Jejunum (tissue), 1 donor: ENCODE data around the genes CTAG1B, MPP1, F8A1, SPRY3 and VAMP7.

DNA sequence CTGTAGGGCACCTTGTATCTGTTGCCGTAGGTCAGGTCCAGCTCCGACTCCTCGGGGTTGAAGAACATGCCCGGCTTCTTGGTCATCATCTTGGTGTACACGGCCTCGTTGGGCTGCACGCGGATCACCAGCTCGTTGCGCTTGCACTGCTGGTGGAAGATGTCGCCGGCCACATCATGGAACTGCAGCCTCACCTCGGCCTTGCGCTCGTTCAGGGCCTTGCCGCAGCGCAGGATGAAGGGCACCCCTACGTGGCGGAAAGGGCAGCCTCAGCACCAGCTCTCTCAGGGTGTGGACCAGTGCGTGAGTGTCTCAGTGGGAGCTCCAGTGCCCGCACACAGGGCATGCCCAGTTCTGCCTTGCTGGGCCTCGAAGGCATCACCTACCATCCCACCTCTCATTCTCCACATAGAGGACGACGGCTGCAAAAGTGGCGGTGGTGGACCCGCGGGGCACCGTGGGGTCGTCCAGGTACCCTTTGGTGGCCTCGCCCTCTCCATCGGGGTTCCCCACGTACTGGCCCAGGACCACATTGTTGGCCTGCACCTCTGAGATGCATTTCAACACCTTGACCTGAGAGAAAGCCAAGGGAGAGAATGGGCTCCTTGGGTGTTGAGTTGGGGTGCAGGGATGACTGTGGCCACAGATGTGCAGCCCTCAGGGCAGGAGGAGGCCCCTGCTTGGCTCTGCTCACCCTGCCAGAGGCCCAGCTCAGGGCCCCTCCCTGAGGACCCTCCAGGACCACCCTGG lies 13.9 kb downstream of the G6PD start:
- PRO-cap, result no peak

GRCh38 chrX:154619126-154619591 lies at the start of gene CTAG1B:
Gene CTAG1B (minus strand): TSS chrX:154619282.
- PRO-cap, result no peak

DNA sequence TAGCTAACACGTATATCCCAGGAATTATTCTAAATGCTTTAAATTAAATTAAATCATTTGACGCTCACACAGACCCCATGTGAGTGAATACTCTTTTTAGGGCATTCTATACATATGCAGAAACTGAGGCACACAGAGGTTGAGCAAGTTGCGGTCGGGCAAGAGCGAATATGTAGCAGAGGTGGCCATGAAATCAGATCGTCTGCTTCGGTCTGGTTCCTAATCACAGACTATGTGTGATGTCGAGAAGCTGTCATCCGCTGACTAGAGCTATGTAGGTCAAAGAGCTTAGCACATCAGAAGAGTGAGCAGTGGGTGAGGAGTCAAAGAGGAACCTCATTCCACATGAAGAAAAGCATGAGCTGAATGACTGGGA lies 19.1 kb downstream of the GAB3 start:
- PRO-cap, result no peak

GRCh38 chrX:154749863-154750908 lies 691 bp downstream of the GAB3 start:
- PRO-cap, result unidirectional peak, plus-strand start at chrX:154749987; unidirectional peak, plus-strand start at chrX:154750464; bidirectional peak, plus-strand start at chrX:154750832, minus-strand start at chrX:154750740

DNA sequence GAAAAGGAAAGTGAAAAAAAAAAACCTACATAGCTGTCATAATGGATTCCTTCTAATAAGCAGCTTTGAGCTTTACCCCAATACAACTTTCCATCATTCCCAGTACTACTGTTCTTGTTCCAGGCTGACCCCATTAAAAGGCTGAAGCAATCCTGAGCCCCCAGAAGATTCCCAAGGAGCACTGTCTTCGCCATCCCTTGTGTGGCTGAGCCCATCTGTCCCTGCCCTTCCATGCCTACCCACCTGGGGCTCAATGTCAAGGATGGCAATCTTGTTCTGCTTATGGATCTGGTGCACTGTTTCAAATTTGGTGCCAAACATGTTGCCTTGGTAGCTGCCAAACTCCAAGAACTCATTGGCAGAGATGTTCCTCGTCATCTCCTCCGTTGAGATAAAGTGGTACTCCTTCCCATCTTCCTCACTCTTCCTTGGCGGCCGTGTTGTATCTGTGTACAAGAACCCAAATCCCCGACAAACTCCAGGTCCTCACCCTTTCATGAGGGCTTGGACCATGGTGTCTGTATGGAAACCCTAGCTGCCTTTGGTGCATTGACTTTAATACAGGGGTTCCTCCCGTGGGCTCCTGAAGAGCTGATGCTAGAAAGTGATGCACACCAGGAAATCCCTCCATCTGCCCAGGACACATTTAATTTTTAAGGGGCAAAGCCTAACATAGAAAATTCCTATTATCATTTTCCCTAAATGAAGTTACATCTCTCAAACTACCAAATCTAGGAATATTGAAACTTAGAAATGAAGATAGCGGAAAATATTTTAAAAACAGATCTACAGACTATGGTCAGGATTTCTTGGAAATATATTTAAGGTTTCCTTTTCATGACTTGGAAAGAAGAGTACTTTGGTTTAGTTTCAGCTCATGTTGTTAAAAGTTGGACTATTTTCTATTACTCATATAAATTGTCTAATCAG lies 19.0 kb downstream of the DKC1 start:
- PRO-cap, result no peak

DNA sequence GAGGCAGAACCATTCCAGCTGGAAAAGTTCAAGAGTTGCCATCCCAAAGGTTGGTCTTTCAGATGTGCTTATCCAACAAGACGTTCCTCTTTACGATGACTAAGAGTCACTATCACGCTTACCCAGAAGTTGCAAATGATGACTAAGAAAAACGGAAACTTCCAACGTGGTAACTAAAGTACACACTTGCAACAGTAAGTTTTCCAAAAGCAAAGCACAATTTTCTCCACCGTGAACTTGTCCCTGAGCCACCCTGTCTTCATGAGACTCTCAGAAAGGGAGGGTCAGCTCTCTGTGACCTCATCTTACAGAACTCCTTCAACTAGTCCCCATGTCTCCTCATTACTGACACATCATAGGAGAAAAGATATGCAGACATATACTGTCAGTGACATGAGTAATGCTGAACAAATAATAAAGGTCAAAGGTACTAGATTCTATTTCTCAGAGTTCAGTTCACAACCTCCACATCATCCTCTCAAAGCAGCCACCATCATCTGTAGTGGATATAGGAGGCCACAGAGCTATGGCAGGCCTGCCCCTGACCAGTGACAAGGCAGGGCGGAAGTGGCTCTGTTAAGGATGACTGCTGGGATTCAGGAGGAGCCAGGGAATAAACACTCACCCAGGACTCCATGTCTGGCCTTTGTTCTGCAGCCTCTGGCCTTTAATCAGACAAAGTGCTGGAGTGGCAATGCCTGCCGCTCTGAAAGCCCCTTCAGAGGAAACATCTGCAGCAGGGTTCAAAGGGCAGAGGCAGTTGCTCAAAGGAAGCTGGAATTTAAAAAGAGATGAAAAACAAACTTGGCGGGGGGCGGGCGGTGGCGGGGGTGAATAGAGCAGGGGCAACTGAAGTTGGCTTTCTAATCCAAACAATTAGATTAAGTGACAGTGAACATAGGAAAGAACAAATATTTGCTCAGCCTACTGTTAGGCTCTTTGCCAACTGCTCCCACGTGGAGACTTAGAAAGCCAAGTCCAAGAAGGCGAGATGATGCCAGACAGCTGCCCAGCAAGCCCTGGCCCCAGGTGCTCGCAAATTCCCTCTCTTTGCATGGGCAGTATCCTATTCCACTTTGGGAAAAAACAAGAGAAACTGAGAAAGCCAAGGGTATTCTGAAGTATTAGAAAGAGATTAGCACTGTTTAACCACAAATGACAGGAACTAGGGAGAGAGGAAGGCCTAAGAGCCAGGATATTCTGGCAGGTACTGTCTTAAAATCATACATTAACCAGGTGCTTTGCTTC lies 5.7 kb downstream of the MPP1 start:
- PRO-cap, result no peak

DNA sequence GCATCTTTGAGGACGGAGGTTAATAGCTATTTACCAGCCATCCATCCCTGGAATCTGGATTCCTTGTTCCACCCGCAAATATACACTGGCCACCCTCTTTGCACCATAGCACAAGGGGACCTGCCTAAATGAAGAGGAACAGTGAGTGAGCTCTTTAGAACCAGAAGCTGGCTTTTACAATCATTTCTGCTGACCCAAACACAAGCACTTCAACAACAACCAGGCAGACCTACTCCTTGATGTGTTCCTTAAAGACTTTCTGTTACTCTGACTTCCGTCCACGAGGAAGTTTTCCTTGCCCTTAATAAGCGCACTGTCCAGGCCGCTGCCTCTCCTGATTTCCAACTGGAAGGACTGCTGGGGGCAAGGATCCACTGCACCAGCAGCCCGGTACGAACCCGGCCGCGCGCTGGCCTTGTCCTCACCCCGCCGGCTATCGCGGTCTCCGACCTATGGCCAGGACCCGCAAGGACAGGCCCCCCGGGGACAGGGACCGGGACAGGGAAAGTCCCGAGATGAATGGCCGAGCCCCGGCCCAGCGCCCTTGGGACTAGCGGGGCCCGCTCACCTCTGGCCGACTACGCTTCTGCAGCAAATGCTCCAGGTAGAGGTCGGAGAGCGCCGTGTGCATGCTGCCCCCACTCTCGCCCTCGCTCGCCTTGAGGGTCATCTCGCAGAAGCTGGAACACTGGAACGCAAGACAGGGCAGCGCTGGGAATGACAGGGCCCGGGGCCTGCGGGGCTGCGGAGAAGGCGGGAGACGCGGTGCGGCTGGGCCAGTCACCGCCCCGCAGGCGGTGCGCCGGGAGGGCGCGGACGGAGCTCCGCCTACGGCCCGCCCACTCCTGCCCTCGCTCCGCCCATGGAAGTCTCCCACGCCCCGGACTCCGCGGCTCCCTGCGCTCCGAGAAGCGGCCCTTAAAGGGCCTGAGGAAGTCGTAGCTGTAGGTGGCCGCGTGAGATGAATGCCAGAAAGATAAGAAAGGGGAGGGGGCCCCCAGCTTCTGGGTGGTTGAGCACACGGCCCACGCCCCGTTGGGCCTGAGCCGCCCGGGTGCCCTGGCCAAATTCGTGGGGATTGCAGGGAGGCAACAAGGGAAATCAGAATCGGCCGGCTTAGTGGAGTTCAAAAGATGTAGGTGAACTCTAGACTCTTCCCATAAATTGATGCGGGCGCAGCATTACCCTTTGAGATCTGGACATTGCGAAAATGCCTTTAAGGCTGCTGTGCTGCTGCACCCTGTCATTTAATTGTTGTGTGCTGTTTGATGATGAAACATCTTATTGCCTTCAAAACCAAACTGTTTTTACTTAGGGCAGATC lies at the start of gene MPP1:
Gene MPP1 (minus strand): TSS at position 782 of the 1,323 bp plus-strand sequence.
- PRO-cap, result bidirectional peak, plus-strand start at position 921 of the sequence, minus-strand start at position 782 of the sequence

DNA sequence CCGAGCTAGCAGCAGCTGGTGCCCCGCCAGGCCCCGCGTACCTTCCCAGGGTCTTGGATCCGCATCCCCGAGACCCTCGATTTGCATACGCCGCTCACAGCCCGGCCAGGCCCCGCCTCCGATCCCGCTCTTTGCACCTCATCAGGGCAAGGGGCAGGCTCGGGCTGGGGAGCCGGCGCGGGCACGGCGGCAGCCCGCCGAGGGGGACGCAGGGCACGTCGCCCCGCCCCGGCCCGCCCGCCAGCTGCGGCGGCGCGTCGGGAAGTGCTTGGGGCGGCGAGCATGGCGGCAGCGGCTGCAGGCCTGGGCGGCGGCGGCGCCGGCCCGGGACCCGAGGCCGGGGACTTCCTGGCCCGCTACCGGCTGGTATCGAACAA lies at the start of gene F8A1:
Gene F8A1 (plus strand): TSS at position 263 of the 377 bp plus-strand sequence.
- PRO-cap, result no peak

- PRO-cap, result no peak
These were observed 12.2 kb downstream of the F8 start for GRCh38 chrX:155010279-155010762.

GRCh38 chrX:155559477-155560176 lies 52.8 kb upstream of the SPRY3 start:
- PRO-cap, result no peak

DNA sequence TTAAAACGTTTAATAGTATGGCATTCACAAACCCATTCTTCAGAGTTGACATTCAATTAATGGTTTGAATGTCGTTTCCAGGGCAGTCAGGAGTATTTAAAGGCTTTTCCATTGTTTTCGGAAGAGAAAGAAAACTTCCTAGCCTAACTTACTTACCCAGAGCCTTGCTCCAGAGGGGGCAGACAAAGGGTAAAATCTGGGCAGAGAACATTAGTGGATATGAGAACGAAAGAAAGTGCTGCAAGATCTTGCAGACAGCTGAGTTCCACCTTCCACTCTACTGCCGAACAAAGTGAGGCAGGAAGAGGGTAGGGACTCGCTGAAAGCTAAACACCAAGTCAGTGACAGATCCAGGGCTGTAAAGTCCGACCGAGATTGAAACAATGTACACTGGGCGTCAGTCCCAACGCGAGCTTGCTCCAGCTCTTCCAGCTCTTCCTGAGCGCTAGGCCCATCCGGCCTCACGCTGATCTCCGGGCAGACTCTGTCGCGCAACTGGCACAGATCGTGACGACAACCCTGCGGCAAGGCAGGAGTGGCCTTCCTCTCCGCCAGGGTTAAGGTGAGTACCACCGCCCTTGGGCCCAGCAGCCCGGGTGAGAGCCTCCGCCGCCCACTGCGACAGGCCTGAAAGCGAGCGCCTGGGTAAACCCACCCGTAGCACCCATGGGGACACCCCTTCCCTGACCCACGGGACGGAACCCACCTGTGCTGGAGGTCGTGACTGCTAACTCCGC lies at the start of gene SPRY3:
Gene SPRY3 (plus strand): TSS at position 501 of the 737 bp plus-strand sequence.
- PRO-cap, result bidirectional peak, plus-strand start at position 503 of the sequence, minus-strand start at position 486 of the sequence

GRCh38 chrX:155766883-155767973 lies 113.9 kb upstream of the VAMP7 start:
- PRO-cap, result bidirectional peak, plus-strand start at chrX:155767754, minus-strand start at chrX:155767376

DNA sequence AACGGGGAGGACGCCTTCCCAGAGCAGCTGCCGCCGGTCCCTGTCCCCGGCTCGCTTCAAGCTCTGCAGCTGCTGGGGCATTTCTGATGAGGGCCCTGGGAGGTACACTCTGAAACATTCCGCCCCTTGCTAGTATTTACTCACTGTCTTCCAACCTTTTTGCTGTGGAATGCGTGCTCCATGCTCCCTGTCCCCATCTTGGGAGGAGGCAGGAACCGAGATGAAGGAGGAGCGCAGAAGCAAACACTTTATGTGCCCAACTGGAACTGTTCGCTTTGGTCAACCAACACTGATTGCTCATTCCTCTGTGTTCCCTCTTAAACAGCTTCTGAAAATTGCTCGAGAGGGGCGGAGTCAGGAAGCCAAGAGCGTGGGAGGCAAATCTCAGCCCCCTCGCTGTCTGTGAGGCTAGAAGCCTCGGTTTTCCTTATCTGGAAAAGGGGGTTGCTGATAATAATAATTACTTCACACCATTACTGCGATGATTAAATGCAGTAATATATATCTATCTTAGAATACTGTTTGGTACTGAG lies 6.4 kb upstream of the VAMP7 start:
- PRO-cap, result no peak

GRCh38 chrX:155880856-155881787 lies at the start of gene VAMP7:
Gene VAMP7 (plus strand): TSS chrX:155881345.
- PRO-cap, result bidirectional peak, plus-strand start at chrX:155881358, minus-strand start at chrX:155881198